ENCODE measurements around a stretch of chrX.

DNA sequence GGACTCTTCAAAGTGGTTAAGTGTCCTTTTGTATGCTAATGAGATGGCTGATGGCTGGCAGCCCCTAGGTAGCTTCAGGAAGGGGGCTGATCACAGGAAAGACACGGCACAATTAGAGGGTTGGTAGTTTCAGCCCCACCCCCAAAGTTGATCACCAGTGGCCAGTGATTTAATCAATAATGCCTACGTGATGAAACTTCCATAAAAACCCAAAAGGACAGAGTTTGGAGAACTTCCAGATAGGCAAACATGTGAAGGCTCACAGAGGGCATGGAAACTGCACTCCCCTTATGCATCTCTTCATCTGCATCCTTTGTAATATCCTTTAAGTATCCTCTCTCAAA lies 16.5 kb upstream of the CXorf38 start:
- PRO-cap = no peak

GRCh38 chrX:40687115-40688131 lies 40.1 kb upstream of the CXorf38 start:
- PRO-cap = no peak

GRCh38 chrX:40714384-40715206 lies 20.7 kb downstream of the MED14 start:
- PRO-cap = no peak

GRCh38 chrX:40749887-40750370 lies 14.6 kb upstream of the MED14 start:
- PRO-cap = no peak

GRCh38 chrX:40933345-40934339 lies 151.6 kb upstream of the USP9X start:
- PRO-cap = no peak

DNA sequence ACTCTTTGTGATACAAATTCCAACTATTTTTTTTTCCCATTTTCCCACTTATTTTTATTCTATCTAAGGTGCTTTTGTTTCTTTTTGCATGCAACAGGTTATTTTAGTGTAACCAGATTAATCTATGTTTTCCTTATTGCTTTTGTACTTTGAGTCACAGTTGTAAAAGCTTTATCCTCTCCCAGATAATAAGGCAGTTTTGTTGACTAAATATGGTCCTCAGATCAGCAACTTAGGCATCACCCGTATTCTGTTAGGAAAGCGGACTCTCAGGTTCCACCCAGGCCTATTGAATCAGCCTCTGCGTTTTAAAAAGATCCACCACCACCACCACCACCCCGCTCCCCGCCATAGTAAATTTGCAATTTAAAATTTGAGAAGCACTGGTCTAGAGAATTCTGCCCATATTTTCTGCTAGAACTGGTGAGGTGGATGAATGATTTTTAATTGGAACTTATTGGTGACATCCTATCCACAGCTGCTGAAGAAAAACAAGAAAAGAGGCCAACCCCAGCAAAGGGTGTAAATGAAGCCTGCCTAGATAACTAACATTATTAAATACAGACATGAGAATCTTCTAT lies 58.5 kb upstream of the USP9X start:
- PRO-cap = no peak

DNA sequence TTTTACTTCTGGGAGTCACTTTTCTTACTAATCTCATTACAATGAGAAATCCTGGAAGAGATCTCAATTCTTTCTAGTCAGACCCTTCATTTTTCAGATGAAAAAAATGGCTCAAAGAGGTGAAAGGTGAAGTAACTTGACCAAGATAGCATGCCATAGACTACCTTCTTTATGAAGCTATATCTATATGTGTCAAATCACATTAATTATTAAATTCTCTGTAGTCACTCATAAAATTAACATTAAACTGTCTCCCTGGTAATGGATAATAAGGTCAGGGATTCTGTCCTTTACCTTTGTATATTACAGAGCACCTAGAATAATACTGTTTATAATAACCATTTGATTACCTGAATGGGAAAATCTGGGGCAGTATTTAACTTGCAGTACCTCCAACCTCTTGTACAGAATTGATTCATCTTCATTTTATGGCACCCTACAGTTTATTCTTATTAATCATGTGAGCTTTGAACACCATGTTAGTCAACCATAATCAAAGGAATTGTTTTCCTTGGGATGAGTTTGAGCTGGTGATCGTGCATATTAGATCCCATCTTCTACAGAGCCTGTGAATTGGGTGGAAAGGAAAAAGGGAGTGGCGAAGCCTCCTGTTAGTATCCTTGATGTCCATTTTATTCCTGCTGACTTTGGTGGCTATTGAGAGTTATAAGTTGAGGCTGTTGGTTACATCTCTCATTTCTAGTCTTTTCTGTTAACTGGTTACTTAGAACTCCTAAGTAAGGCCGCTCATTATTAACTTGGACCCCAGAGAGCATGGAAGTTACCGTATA lies 6.6 kb downstream of the USP9X start:
- PRO-cap = no peak

GRCh38 chrX:41101382-41101604 lies 16.0 kb downstream of the USP9X start:
- PRO-cap = no peak

- PRO-cap = no peak
Observed at GRCh38 chrX:41102386-41102698, 17.1 kb downstream of the USP9X start.

DNA sequence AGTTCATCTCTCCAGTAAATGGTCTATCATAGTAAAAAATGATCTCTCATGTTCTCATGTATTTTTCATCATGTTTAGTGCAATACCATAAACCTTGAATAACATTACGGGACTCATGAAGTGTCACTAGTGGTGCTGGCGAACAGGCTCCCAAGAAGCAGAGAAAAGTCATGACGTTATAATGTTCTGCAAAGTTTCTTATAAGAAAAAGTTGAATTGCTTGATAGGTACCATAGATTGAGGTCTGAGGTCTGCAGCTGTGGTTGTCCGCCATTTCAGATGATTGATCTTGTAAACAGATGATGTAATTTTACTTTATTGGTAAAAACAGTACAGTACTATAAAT lies 28.8 kb downstream of the USP9X start:
- PRO-cap = no peak

DNA sequence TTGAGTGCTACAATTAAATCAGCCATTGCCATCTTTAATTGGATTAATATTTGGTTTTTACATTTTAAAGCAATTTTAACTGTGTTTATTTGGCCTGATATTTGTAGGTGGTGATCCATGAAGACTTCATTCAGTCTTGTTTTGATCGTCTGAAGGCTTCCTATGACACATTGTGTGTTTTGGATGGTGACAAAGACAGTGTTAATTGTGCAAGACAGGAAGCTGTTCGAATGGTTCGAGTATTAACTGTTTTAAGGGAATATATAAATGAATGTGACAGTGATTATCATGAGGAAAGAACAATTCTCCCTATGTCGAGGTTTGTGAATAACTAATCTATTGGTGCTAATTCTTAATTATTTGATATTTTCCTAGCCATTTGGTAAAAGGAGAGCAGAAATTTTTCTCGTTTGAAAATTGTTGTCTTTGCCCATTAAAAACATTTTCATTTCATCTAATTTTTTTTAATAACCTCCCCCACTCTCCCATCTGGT lies 82.7 kb downstream of the USP9X start:
- PRO-cap = no peak

DNA sequence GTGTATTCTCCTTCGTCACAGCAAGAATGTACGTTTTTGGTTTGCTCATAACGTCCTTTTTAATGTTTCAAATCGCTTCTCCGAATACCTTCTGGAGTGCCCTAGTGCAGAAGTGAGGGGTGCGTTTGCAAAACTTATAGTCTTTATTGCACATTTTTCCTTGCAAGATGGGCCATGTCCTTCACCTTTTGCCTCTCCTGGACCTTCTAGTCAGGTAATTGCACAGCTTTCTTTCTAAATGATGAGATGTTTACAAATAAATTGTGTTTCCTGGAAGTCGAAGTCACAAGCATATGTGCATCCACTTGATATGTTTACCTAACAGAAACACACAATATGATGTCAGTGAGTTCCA lies 115.6 kb upstream of the DDX3X start:
- PRO-cap = no peak

DNA sequence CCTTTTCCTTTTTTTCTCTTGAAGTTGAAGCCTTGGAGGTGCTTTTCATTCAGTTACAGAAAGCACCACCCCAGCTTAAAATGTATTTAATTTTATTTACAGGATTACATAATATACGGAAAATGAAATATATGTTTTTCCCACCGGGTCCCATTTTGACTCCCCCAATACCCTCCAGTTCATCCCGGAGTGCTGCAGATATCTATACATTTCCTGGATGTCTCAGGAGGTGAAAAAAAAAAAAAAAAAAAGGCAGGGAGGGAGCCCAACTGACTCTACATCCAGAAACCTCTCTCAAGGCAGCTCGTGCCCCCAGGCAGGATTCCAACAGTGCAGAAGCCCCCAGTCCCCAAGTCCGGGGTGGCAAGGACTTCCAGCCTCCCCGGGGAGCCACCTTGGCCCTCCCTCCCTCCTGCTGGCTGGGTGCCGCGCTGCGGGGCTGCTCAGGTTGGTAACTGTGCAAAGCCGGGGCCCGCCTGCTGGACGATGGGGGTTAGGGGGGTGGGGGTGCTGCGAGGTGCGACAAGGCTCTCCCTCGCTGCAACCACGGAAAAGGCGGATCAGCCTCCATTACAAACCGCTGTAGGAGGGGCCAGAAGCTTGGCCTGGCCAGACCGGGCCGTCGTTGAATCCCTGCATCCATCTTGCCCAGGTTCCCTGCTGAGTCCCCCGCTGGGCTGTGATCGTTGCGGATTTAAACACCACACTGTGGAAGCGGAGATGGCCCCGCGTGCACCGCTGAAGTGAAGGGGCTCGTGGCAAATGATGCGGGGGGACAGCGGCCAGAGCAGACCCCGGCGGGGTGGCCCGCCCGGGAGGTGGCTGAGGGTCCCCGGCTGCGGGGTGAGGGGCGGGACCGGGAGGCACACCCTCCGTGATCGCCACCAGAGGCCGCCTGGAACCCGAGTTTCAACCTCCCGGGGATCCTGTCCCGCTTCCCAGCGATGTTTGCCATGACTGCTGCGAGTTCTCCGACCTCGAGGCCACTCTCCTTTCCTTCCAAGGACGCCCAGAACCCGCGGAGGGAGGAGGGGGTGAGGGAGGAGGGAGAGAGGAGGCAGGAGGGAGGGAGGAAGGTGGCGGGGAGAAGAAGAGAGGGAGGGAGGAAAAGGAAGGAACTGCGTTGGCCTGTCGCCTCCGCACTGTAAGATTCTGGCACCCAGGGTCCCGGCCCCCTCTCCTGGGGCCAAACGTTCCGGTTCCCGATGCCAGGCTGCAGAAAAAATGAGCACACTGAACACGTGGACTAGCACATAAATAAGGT lies 58.1 kb upstream of the DDX3X start:
- PRO-cap = bidirectional peak, plus-strand start at position 612 of the sequence, minus-strand start at position 485 of the sequence; bidirectional peak, plus-strand start at position 1,102 of the sequence, minus-strand start at position 988 of the sequence

DNA sequence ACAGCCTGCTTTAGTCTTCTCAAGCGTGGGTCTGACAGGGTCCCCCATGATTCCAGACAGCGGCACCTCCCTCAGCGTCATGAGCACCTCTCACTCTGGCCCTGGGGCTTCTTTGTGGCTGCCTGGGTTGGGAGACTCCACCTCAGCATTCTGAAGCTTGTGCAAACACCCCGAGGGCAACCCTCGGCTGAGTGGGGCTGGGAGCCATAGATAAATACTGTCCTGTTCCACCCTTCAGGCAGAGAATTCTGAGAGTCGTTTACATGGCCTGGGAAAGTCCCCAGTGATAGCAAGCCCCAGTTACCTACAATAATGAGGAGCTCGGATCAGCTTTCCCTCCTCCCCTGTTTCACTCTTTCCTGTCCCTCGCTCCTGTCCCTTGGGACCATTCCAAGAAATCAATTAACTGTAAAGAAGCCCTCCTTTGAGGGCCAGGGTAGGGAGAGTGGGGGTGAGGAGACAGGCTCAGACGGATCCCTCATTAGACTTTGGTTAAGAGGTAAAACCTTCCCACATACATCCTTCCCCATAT lies 31.6 kb upstream of the DDX3X start:
- PRO-cap = no peak

- PRO-cap = no peak
Observed at GRCh38 chrX:41342453-41342754, 8.4 kb downstream of the DDX3X start.

GRCh38 chrX:41573145-41573878 lies 115.5 kb upstream of the GPR34 start:
- PRO-cap = no peak

DNA sequence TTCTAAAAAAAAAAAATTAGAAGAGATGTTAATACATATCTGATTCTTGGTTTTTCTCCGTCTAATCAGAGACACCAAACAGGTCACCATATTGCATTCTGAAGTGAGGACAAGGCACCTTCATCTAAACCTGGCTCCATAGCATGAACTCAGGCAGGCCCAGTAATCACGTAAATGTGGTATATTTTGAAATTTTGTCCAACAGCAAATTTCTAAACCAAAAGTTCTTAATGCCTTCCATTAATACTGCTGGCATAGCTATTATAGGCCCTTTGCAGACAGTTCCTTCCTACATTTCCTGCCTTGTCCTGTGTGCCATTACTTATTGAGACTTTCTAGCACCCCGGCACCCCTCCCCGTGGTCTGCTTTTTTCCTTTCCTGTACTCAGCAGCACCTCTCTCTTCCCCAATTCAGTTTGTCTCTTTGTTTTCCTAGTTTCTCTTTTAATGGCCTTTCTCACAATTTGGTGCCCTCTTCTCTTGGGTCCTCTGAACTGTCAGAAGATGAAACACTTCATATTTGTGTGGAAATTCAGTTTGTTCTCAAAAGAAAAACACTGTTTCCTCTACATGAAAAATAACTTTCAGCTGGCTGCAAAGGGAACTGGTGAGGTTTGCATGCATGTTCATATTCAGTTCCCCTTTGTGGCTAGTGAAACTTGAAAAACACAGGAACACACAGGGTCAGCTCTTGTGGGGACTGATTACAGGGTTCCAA lies 16.9 kb downstream of the GPR34 start:
- PRO-cap = no peak

DNA sequence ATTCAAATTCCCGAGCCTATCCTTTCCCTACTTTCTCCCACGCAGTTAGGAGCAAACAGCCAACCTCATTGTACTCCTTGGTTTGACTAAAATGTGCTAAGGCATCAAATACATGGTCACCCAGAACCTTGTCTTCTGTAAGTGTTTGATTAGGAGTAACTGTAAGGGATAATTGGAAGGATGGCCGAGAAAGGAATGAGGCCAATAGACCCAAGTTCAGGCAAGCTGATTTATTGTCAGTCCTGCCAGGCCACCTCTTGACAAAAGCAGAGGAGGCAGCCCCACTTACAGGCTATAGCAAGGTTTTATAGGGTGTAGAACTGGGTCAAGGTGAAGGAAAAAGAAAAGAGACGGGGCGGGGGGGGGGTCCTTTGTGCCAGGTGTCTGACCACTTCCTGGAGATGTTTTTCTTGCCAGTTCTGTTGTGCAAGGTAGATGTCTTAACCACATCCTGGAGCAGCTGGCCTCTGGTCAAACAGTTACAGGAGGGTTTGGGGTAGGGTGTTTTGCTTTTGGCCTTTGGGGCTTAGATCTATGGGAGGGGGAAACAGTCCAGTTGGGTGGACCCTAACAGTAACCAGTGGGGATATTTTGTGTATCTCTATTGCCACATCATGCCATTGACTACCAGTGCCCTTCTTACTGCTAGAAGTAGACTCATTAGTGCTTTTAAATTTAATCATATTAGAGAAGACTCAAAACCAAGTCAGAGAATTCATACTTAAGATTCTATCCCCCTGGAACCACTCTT lies 165.6 kb upstream of the PPP1R2C start:
- PRO-cap = no peak

DNA sequence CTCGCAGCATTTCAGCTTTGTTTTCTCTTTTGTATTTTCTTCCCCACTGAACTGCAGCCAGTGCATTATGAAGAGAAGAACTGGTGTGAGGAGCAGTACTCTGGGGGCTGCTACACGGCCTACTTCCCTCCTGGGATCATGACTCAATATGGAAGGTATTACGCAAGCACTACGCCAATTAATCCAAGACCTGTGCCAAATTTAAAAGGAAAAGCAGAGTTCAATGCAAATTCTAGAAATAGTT lies 85.7 kb downstream of the MAOA start:
- PRO-cap = no peak

GRCh38 chrX:43745862-43746510 lies 89.9 kb downstream of the MAOA start:
- PRO-cap = no peak

Data from right common carotid artery plus branches (tissue), 1 donor.